ENCODE measurements around a stretch of chr5.

GRCh38 chr5:141604190-141604999 is 14.4 kb downstream of the DIAPH1 start:
- PRO-cap, result unidirectional peak, plus-strand start at chr5:141604575
- RAMPAGE, long total RNA, 4 experiments, result no peak in any of the 4 experiments

DNA sequence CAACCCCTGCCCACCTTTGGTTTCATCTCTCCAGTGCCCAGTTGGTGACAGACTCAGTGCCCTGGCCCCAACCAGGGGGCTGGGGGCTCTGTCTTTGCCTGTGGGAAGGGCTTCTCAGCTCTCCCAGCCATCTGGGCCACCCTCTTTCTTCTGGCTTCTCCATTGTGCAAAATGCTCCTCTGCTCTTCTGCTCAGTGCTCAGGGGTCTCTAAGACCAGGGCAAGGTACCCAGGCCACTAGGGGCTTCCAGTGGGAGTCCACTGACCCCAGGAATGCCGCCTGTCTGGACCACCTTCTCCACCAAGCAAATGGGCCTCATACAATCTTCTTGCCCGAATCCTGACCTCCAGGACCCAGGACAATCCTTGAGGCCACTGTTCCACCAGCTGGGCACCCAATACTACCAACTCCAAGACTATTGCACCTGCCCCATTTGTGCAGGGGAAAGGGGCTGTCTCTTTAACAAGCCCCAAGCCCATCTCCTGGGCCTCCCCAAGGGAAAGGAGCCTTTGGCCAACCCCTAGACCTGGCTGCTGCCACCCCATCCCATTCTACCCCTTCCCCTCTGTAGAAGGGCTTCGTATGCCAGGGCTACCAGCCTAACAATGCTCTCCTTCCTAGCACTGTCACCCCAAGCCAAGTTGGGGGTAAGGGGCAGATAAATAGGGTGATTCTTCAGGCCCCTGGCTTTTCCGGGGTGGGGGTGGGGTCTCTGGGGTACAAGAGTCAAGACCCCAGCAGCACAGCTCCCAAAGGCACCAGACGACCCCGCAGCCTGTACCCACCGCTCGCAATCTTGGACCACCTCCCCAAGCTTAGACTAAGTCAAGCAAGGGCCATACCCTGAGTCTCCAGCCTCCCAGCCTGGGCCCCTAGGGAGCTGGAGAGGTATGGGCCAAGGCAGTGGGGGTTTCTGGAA is 26.3 kb downstream of the PCDH1 start:
- PRO-cap, result no peak
- RAMPAGE, long total RNA, 4 experiments, result no peak in any of the 4 experiments

- PRO-cap, result no peak
- RAMPAGE, long total RNA, 4 experiments, result no peak in any of the 4 experiments
Measured at GRCh38 chr5:141859863-141860302, 18.3 kb downstream of the PCDH1 start.

DNA sequence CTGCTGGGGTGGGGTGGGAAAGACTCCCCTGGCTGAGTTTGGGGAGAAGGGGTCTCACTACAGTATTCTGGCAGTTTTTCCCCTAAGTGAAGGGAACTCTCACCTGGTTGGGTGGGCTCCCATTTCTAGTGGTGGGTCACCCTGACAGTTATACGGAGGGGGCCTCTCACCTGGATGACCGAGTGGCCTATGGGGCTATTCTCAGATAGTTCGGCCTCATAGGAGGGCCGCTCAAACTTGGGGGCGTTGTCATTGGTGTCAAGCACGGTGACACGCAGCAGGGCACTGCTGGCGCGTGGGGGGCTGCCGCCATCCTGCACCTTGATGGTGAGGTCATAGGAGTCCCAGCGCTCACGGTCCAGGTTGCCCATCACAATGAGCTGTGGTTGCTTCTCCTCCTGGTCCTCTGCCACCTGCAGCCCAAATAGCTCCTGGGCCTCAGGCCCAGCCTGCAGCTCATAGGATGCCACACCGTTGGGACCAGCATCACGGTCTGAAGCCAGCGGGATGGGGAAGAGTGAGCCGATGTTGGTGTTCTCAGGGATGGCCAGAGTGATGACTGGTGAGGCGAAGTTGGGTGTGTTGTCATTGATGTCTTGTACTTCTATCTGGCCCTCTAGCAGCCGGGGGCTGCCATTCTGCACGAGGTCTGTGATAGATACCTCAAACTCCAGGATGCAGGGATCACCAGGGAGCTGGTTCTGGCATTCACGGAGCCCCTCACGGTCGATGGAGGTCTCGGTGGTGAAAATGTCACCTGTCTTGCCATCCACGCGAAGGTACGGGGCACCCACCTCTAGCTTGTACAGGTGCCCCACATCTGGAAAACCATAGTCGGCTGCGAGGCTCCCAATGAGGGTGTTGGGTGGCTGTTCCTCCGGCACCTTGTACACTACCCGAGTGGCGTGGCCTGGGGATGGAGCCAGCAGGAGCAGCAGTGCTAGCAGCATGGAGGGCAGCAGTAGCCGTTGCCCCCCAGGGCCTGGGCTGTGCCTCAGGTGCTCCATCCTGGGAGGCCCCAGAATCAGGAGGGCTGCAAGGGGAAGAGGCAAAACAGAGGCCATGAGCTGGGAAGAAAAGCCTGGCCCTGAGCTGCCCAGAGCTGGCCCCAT is 9.5 kb downstream of the PCDH1 start:
- PRO-cap, result no peak
- RAMPAGE, long total RNA, 4 experiments, result no peak in any of the 4 experiments

DNA sequence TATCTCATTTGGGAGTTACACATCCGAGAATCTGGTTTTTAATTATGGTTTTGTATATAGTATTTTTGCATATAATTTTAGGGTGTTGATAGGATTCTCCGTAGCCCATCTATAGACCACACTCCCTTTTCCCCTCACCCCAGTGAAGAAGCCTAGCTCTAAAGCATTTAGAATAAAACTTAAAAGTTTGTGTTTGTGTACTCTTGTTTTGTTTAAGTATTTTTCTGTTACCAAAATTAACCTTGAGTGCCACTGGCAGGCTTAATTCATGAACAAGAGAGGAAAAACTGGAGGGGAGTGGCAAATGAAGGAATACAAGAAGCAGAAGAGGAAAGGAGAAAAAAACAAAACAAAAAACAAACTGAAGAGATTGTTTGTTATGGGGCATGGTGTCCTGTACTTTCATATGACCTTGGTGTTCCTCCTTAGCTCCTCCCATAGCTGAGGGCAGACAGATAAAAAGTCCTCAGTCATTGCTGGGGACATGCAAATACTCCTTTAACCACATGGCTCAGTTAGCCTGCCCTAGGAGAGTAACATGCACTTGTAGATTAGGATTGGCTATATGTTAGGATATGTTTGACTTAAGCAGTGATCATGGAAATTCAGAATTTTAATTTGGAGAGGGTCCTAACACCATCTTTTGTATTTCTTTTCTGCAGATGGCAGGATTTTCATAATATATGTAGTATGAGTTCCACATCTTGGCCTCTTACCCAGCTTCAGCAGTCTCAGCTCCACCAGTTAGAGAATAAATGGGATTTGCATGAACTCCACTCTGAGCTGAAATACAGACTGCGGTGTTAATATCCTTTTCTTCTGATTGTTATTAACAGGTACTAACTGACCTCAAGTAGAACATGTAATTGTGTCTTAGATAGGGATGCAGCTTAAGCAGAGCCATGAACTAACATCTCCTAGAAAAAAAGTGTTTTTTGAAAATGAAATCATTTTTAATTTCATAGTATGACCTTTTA is 1.4 kb downstream of the RNF14 start:
- PRO-cap, result no peak
- RAMPAGE, long total RNA, 4 experiments, result no peak in any of the 4 experiments

- PRO-cap, result no peak
- RAMPAGE, long total RNA, 4 experiments, result no peak in any of the 4 experiments
Measured at GRCh38 chr5:141993607-141994957, 18.7 kb downstream of the GNPDA1 start.

DNA sequence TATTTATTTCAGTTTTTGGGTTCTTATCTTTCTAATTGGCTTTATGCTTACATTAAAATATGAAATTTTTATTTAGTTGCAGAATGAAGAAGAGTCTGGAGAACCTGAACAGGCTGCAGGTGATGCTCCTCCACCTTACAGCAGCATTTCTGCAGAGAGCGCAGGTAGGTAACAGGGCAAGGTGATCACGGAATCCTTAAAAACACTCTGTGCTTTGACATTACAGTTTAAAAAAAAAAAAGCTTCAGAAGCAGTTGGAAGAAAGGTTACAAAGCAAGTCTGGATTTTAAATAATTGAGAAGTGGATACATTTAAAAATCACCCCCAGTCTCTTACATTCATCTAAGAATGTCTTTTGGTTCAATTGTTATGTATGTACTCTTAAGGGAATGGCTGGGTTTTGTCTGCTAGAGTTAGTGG is 23.2 kb downstream of the NDFIP1 start:
- PRO-cap, result no peak
- RAMPAGE, long total RNA, 4 experiments, result no peak in any of the 4 experiments

DNA sequence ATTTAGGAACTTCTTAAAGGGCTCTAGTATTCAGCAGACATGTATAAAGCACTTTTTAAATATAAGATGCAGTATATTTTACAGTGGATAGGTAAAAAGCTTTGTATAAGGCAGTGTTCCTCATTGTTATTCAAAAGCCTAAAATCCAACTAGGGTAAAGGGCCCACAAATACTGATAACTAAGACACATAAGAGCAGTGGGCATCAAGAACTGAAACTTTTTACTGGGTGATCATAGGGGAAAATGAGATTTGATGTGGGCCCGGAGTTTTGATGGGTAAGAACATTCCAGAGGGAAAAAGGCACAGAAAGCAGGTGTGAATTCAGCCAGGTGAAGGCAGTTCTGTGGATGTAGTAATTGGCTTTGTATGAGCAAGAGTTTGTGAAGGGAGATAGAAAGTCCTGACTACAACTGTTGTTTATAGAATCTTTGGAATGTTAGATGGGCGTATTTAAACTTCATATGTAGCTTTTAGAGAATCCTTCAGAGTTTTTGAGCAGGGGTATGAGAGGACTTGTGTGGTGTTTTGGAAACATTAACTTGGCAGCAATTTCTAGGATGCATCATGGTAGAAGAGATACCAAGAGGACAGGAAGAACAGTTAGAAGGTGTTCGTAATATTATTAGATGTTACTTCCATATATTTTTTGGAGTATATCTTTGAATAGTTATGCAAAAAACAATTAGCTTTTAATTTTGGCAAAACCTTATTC is 25.3 kb downstream of the NDFIP1 start:
- PRO-cap, result no peak
- RAMPAGE, long total RNA, 4 experiments, result no peak in any of the 4 experiments

DNA sequence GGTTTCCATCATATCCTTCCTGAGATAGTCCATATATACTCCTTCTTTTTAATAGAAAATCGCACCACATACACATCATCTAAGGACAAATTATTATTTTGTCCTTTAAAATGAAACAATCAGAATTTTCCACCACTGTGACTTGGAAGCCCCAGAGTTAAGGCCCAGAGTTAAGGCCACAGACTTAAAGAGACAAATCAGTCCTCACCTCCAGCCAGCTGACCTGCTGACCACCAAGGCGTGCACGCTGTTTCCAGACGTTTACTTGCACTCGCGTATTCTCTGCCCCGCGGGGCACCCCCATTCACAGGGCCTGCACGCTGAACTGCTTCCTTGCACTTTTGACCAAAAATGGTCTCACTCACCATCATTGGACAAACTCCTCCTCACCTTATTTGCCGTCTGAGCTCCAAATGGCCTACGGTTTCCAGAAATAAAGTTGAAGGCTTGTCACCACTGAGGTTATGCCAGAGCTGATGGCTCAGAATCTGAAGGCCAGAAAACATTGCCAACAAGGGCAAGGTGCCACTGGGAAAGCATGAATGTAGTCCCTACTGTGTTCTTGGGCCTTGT is 84.2 kb downstream of the NDFIP1 start:
- PRO-cap, result unidirectional peak, minus-strand start at position 327 of the sequence
- RAMPAGE, long total RNA, 4 experiments, result start-site peak on the minus strand in 2 of 4 experiments, centred at positions 304 to 306 of the sequence, 22 to 31 reads per replicate

DNA sequence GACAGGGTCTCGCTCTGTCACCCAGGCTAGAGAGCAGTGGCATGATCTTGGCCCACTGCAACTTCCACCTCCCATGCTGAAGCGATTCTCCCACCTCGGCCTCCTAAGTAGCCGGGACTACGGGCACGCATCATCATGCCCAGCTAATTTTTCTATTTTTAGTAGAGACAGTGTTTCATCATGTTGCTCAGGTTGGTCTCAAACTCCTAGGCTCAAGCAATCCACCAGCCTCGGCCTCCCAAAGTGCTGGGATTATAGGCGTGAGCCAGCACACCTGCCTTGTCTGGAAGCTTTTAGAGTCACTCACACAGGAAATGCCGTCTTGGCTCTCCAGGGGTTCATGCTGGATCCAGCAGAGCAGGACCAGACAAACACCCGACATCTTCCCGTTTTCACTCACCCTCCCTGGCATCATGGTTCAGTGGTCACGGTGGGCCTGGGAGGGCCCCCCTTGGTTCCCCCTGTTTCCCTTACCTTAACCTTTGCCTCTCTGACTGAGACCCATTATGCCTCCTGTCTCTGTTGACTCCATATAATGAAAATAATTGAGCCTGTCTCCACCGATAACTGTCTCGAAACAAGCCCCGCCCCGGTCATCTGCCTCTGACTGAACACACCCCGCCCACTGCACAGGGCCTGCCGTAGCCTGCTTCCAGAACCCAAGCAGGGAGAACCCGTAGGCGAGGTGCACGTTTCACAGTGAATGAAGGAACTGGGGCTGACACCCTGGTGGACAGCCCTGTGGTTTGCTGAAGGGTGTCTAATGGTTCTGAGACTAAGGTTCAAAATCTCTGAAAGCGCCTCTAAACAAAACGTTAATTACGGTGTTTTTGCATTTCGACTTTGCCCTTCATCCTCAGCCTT is 39.5 kb upstream of the SPRY4 start:
- PRO-cap, result bidirectional peak, plus-strand start at position 670 of the sequence, minus-strand start at position 537 of the sequence
- RAMPAGE, long total RNA, 4 experiments, result no peak in any of the 4 experiments

DNA sequence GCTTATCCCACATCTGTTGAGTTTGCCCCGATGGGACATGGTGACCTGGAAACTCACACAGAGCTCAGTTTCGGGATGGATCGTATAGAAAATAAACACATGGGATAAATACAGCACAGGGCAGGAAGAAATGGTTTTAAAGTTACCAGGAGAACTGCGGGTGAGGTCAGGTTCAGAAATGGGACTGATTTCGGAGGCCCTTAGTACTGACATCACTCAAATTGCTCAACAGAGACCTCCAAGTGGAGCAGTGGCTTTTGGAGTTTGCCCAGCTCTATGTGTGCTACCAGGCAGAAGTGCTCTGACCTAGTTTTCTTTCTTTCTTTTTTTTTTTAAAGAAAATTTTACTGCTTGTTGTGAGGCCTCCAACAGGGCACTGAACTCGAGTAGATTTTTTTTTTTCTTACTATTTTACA is 173.9 kb downstream of the FGF1 start:
- PRO-cap, result no peak
- RAMPAGE, long total RNA, 4 experiments, result no peak in any of the 4 experiments

DNA sequence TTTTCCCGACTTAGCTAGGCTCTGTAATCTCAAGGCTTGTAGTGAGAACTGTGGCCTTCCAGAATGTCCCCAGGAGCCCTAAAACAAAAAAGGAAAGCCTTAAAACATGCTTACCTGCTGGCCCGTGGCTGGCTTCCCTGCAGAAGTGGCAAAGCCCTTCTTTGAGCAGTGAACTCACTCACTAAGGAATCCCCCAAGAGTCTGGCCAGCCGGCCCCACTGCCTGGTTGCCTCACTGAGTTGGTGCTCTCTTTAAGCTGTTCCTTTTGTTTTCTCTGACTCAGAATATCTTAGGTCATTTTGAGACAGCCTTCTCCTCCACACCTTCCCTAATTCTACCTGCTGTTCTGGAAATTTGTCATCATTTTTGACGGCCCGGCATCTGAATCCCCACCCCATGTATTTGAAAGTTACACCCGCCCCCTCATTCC is 41.9 kb downstream of the FGF1 start:
- PRO-cap, result no peak
- RAMPAGE, long total RNA, 4 experiments, result no peak in any of the 4 experiments

DNA sequence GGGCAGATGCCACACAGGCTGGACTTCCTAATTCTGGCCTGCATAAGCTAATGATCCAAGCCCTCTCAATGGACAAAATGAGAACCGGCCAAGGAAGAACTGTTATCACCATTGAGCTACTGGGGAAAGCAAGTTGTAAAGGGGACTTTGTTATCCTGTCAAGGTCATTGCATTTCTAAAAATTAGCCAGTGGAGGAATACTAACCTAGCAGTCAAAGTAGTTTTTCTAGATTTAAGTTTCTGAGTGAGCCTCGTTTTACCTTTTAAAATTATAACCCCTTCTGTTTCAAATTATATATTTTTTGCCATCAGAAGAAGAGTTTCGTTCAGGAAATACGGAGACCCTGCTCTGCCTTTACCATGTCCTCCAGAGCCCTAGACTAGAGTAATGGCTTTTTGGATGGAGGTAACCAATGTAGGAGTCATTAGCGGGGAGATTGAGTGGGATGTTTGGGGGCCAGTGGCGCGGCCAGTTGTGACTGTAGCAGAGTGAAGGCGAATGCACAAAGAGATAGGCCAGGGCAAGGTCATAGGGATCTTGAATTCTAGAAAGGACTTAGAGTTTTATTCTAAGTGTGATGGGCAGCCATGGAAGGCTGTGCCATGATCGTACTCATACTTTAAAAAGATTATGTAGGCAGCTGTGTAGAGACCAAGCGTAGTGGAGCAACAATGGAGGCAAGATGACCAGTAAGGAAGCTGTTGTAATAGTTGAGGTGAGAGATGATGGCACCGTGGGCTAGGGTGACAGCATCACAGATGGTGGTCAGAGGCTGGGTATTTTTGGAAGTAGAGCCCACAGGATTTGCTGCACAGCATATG is 7.3 kb downstream of the ARHGAP26 start:
- PRO-cap, result no peak
- RAMPAGE, long total RNA, 4 experiments, result no peak in any of the 4 experiments

DNA sequence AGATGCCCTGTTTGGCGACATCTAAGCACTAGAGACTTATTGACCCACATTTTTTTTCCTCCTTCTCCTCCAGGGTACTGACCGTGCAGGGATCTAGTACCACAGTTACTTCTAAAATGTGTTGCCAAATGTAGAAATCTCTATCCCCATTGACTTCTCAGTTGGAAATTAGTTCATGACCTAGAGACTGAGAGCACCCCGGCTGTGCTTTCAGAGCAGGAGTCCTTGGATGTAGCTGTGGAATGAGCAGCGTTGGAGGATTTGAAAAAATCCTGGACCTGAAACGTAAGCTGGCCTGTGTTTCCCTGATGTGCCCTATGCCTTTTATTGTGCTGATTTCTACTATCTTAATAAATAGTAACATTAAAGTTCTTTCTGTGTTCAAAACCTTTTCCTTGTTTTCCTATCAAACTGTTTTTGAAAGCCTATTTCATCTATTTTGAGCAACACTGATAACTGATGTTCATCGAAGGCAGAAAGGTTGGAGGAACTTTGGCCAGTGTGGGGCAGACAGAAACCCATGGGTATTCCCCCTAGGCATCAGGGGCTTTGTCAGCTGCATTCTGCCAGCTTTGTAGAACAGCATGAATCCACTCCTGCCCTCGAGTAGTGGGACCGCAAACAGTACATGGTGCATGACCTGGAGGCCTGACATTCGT is 22.4 kb downstream of the ARHGAP26 start:
- PRO-cap, result no peak
- RAMPAGE, long total RNA, 4 experiments, result no peak in any of the 4 experiments

DNA sequence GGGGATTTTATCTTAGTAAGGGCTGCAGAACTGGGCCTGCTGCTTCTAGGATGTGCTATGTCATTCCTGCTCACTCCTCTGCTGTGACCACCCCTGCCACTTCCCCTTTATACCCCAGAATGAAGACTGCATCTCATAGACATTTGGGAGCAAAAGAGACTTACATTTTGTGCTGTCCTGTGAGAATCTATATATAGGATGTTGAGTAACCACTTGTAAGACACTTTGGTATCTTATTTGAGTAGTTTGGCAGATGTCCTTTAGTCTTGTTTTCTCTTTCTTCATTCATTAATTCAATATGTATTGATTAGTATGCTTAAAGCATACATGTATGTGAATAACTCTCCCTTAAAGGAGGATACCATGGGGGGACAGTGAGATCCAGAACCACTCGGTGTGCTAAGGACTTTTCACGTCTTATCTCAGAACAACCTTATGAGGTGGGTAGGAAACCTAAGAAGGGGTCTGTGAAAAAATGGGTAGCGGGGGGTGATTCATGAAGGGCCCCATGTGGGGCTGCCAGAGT is 76.4 kb downstream of the ARHGAP26 start:
- PRO-cap, result no peak
- RAMPAGE, long total RNA, 4 experiments, result no peak in any of the 4 experiments

- PRO-cap, result no peak
- RAMPAGE, long total RNA, 4 experiments, result no peak in any of the 4 experiments
Measured at GRCh38 chr5:142901816-142902446, 131.8 kb downstream of the ARHGAP26 start.

DNA sequence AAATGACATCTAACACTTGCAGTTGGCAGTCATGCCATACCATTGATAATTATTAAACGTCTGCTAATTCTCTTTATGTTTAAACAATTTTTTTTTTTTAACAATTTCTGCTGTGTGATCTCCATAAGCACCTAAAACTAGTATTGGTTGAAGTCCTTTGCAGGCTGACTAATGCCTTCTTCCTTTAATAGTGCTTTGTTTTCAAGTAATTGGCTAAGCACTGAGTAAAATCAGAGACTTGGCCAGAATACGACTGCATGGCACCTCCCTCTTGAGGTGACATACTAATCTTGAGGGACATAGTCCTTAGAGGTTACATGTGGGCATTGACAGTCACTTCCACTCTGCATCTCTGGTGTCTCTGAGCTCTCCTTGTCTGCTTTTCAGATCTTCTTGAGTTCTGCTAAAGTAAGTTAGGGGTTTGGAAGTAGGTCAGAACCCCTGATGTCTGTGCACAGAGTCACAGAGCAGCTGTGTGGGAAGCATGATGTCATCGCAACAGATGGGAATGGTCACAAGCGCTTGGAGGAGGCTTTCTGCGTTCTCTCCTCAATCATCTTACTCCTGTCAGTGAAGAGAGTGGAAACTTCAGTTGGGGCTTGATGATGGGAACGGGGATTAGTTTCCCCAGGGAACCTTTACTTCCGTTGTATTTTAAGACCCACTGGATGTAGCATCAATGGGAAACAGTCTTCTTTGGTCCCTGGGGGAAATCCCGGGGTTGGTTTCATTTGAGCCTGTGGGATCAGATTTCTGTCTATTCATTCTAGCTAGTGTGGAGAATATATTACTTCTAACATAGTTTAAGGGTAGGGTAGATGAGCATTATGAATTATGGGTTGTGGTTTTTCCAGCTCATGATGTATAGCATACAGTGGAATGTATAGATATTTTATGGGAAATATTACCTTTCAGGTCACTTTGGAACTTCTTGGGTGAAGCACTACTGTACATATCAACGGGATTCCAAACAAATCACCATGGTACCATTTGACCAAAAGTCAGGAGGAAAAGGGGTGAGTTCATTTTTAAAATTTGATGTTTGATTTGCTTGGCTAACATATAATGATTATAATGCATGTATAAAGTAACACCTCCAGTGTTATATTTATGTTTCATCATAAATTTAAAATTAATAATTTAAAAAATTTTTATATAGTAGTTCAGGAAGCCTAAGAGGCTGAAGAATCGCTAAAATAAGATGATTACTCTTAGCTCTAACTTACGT is 137.0 kb downstream of the ARHGAP26 start:
- PRO-cap, result no peak
- RAMPAGE, long total RNA, 4 experiments, result no peak in any of the 4 experiments

DNA sequence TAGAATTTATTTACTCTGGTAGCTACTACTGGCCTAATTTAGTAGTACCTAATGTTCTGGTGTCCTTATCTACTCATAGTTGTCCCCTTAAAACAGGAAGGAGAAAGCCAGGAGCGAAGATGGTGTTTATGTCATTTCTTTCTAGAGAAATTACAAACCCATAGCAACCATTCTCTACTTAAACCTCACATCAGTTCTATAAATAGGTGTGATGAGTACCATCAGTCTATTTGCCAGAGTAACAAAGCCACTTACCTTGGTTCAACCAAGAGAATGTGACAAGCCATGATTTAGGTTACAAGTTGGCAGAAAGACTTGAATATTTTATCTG is 286.6 kb downstream of the ARHGAP26 start:
- PRO-cap, result no peak
- RAMPAGE, long total RNA, 4 experiments, result no peak in any of the 4 experiments

GRCh38 chr5:143110398-143110772 is 293.1 kb downstream of the NR3C1 start:
- PRO-cap, result unidirectional peak, plus-strand start at chr5:143110484
- RAMPAGE, long total RNA, 4 experiments, result no peak in any of the 4 experiments

GRCh38 chr5:143261670-143262191 is 141.8 kb downstream of the NR3C1 start:
- PRO-cap, result no peak
- RAMPAGE, long total RNA, 4 experiments, result no peak in any of the 4 experiments

Data from esophagus muscularis mucosa (tissue), 4 donors.